Epithelial cell of proximal tubule (primary cell): ENCODE measurements around a stretch of chr2.

GRCh38 chr2:239266382-239266789 is 134.4 kb downstream of the HDAC4 start:
- RAMPAGE, long total RNA, result no peak
- RRBS, result no CpG with 5 or more reads among the region's 5 CpGs

- RAMPAGE, long total RNA, result no peak
- RRBS, result no CpG with 5 or more reads among the region's 16 CpGs
These were observed 127.4 kb downstream of the HDAC4 start for GRCh38 chr2:239273222-239273976.

DNA sequence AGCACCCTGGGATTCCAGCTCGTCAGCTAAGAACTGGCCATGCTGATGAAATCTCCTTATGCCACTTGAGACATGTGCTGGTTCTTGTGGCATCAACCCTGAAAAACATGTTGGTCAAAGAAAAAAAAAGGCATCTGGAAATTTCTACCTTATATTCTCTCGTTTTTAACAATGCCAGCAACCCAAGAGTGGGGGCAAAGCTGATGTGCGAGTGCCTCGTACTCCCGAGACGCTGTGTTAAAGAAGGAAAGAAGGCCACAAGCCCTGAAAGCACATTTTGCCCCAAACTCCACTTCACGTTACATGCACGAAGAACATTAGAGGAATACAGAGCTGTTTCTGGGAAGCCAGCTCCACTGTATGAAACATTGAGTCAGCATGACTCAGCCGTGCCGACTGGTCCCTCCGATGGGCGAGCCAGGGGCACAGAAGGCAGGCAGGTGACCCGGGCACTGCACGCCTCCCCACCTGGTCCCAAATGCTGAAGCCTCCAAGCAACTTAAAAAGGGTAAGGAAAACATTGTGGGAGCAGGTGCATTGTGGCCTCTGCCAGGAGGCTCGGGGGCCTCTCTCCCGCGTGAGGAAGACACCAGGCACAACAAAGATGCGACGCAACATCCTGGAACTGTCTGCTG is 120.6 kb downstream of the HDAC4 start:
- RAMPAGE, long total RNA, result no peak
- RRBS, result no CpG with 5 or more reads among the region's 19 CpGs

DNA sequence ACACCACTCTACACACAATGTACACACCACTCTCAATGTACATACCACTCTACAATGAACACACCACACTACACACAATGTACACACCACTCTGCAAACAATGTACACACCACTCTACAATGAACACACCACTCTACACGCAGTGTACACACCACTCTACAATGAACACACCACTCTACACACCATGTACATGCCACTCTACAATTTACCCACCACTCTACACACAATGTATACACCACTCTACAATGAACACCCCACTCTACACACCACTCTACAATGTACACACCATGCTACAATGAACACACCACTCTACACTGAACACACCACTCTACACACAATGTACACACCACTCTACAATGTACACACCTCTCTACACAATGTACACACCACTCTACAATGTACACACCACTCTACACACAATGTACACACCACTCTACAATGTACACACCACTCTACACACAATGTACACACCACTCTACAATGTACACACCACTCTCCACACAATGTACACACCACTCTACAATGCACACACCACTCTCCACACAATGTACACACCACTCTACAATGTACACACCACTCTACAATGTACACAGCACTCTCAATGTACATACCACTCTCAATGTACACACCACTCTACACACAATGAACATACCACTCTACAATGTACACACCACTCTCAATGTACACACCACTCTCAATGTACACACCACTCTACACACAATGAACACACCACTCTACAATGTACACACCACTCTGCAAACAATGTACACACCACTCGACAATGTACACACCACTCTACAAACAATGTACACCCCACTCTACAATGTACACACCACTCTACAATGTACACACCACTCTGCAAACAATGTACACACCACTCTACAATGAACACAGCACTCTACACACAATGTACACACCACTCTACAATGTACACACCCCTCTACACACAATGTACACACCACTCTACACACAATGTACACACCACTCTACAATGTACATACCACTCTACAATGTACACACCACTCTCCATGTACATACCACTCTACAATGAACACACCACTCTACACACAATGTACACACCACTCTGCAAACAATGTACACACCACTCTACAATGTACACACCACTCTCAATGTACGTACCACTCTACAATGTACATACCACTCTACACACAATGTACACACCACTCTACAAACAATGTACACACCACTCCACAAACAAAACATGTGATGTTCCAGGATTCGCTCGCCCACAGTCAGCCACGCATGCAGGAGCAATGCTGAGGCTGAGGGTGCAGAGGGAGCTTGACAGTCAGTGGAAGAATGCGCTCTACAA is 118.5 kb downstream of the HDAC4 start:
- RAMPAGE, long total RNA, result no peak
- RRBS, result no CpG with 5 or more reads among the region's 7 CpGs

GRCh38 chr2:239291728-239292461 is 108.9 kb downstream of the HDAC4 start:
- RAMPAGE, long total RNA, result no peak
- RRBS, result no CpG with 5 or more reads among the region's 24 CpGs

DNA sequence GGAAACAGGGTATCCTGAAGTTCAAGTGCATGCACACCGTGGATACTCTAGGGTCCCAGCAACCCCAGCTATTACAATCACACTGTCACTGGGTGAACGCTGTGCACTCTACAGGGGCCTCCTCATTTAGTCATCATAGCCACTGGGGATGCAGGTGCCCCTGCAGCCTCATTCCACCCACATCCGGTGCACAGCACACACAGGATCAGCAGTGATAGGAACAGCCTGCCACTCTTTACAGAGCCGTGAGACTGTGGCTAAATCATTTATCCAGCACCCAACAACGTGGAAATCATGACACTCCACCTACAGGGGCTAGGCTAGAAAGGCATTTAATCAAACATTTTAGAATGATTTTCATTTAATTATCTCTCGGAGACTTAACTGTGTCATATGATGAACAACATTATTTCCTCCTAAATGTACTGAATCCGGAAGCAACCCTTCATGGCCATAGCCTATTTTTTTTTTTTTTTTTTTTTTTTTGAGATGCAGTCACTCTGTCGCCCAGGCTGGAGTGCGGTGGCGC is 102.4 kb downstream of the HDAC4 start:
- RAMPAGE, long total RNA, result no peak
- RRBS, result no CpG with 5 or more reads among the region's 10 CpGs

DNA sequence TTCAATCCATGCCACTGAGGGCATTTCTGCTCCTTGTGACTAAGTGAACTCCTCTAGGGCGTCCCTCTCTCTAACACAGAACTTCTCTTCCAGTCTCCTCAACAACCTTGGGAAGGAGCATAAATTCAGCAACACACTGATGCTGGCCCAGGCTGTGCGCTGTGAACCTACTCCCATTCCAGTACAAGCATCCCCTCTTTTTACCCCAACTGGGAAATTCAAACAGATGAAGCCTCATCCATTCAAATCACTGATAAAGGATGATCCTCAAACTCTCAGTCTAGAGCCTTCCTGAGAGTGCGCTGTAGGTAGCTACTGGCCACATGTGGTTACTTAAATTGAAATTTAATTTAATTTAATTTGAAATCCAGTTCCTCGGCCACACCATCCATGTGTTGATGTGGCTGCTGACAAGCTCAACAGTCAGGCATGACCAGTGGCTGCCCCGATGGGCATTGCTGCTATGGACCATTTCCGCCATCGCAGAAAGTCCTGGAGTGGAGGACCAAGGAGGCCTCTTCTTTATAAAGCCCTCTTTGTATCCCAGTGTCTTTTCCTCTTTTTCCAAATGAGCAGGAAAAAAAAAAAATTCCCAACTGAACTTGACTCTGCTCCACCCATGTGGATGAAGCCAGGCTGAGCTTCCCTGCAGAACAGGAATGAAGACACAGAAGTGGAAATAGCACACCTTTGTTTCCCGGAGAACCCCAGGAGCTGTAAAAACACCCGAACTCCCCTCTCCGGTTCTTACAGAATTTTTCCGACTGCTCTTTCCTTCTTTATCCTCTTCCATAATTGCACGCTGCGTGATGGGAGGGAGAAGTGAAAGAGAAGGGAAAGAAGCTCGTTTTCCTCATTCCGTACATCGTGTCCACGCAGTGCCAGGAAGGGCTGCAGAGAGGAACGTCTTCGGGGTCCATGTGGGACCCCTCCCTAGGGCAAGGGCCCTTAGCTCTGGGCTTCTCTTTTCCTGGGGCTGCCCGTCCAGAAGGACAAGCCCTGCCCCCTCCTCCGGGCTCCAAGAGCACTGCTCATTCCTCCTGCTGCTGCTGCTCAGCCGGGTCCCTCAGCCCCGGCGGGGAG is 100.5 kb downstream of the HDAC4 start:
- RAMPAGE, long total RNA, result no peak
- RRBS, result 92% methylated on average over 2 of the region's 24 CpGs

- RAMPAGE, long total RNA, result no peak
- RRBS, result 0% methylated on average over 6 of the region's 24 CpGs
These were observed 81.6 kb downstream of the HDAC4 start for GRCh38 chr2:239318850-239320006.

DNA sequence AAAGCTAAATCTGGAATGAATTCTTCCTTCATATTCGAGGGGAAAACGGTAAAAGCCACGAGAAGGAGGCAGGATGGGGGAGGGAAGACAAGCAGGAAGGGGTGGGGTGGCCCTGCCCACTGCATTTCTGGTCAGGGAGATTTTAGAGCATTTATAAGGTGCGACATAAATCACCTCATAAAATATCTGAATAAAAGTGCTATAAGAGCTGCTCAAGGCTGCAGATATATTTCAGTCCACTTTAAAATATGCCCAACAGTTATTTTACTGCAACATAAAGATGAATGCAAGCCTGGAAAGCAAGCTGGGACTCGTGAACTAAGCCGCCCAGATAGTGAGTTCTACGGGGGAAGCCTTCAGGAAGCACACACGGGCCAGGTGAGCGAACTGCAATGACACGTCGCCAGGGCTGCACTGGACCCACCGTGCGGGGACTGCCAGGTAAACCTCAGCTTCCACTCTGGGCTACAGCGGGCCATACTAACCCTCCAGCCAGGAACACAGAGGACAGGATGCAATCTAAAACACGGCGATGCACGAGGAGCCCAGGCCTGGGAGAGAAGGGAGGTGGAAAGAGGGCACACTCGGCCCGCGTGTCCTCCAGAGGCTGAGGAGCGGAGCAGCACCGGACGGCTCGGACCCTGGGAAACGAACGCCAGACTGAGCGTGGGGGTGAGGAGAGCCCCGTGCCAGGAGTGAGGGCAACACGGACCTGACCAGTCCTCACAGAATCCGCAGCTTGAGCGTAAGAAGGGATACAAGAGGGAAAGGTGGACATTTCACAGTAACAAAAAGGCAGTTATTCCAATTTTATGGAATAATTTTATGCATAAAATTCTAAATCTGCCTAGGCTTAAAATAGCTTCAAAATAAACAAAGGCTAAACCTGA is 69.3 kb downstream of the HDAC4 start:
- RAMPAGE, long total RNA, result no peak
- RRBS, result no CpG with 5 or more reads among the region's 31 CpGs

- RAMPAGE, long total RNA, result no peak
- RRBS, result no CpG with 5 or more reads among the region's 4 CpGs
These were observed 237.1 kb upstream of the HDAC4 start for GRCh38 chr2:239637911-239638351.

DNA sequence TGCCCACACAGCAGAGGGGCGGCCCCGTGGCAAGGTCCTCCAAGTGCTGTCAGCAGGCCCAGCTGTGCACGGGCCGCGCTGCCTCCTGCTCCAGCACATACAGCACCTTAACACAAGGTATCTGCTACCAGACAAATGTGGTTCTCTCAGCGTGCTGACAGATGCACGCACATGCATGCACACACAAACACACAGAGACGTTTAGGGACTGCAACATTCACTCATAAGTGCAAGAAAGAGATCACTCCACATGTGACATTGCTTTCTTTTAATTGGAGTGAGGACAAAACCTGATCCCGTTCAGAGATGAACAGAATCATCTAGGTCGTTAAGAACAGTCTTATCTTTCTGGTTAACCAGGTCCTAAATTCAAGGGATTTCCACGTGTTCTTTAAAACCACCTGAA is 5.5 kb downstream of the COPS9 start:
- RAMPAGE, long total RNA, result no peak
- RRBS, result no CpG with 5 or more reads among the region's 11 CpGs

DNA sequence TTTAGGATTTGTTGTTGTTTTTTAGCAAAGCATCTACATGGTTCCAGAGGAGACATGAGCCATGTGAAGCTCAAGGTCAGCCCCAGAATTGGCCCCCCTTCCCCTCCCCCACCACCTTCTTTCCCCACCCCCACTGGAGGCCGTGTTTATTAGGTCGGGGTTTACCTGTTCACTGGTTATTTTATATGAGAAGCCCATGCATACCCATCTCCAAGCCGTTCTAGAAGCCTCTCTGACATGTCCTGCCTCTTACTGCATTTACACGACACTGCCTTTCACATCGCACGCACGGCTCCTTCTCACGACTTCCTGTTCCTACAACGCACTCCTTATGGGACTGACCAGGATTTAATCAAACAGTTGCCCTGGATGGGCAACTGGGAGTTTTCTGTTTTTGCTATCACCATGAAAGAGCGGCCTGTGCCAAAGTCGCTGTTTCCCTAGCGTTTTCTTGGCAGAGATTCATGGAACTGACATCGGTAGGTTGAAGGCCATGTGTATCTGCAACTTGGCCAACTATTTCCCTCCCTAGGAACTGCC is 97.0 kb upstream of the OTOS start:
- RAMPAGE, long total RNA, result no peak
- RRBS, result no CpG with 5 or more reads among the region's 13 CpGs

DNA sequence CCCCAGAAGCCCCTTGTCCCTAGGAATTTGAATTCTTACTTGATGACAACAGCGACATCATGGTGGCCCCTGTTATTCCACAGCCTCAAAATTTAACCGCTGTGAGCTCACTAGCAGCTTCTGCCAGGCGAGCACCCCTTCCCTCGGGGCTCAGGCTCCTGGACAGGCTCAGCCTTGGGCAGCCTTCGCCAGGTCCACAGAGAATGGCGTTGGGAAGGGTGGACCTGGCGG is 914 bp upstream of the RNPEPL1 start:
- RAMPAGE, long total RNA, result no peak
- RRBS, result no CpG with 5 or more reads among the region's 7 CpGs

DNA sequence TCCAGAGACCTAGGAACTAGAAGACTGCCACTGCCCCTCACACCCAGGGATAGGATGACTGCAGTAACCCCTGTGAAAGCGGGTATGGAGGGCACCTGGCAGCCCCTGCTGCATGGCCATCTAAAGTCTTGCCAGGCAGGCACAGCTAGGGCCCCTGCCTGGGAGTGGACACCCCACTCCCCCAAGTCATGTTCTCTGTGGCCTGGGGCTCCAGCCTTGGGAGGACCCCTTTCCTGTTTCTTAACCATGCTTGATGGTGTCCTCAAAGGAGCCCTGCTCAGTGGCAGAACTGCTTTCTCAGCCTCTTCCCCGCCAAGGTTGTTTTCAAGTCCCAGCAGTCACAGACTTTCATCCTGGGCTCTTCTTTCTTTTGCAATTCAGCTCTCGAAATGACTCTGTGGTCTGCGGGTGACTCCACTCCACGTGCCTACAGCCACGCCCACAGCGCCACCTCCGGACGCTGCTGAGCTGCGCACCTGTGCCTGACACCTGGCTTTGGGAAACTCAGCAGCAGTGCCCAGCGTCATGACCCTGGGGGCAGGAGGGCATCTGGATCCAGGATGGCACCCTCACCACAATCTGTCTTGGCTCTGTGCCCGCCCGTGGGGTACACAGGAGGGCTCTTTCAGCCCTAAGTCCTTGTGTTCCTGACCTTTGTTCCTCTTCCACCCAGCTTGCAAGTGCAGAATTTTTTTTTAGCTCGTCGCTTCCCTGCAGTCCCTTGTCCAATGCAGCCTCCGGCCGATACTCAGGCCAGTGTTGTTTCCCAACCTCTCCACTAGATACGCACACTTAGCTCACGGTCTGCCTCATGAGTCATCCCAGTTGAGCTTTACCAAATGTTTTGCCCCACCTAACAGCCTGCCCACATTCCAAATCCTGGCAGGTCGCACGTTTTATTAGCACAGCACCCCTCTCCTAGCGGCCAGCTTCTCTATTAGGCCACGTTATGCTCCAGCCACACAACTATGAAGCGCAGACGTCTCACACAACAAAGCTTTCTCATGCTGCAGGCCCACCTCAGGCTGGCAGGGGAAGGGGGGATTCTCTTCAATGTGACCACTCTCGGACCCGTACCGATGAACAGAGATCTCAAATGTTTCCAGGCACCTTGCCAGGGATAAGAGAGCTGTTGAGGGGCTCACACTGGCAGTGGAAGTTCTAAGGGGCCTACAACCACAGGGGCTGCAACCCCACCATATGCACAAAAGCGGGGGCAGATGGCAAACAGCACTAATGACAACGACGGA is 6.6 kb upstream of the CAPN10 start:
- RAMPAGE, long total RNA, result no peak
- RRBS, result no CpG with 5 or more reads among the region's 31 CpGs

DNA sequence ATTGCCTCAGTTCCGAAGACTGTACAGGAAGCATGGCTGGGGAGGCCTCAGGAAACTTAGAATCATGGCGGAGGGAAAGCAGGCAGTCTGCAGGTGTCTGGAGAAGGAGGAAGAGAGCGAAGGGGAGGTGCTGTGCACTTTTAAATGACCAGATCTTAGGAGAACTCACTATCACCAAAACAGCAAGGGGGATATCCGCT is 13.5 kb downstream of the CAPN10 start:
- RAMPAGE, long total RNA, result no peak
- RRBS, result no CpG with 5 or more reads among the region's 4 CpGs

- RAMPAGE, long total RNA, result no peak
- RRBS, result no CpG with 5 or more reads among the region's 6 CpGs
These were observed 13.8 kb downstream of the AQP12A start for GRCh38 chr2:240705407-240705847.

DNA sequence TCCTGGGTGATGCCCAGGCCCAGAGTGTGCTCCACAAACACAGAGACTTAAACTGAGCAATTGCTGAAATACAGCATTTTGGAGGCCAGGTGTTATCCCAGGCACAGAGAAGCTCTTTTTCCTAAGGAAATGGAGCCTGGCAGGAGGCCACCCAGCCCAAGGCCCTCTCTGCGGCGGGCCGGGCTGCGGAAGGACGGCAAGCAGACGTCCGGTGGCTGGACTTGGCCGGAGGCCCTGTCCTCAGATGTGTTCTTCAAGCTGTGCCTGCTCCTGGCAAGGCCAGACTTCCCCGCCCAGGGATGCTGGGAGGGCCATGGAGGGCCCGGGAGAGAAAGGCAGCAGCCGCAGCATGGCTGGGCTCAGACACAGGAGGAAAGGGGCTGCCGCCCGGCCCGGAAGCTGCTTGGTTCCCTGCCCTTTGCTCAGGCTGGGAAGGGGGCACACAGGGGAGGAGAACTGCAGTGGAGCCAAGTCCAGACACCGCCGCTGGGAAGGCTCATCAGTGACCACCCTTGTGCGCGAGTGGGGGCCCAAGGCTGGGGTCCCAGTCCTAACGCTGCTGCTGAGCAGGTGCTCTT is 7.6 kb downstream of the CROCC2 start:
- RAMPAGE, long total RNA, result no peak
- RRBS, result 65% methylated on average over 6 of the region's 19 CpGs

GRCh38 chr2:240968812-240969515 is 29.5 kb upstream of the SNED1 start:
- RAMPAGE, long total RNA, result no peak
- RRBS, result 44% methylated on average over 2 of the region's 11 CpGs

DNA sequence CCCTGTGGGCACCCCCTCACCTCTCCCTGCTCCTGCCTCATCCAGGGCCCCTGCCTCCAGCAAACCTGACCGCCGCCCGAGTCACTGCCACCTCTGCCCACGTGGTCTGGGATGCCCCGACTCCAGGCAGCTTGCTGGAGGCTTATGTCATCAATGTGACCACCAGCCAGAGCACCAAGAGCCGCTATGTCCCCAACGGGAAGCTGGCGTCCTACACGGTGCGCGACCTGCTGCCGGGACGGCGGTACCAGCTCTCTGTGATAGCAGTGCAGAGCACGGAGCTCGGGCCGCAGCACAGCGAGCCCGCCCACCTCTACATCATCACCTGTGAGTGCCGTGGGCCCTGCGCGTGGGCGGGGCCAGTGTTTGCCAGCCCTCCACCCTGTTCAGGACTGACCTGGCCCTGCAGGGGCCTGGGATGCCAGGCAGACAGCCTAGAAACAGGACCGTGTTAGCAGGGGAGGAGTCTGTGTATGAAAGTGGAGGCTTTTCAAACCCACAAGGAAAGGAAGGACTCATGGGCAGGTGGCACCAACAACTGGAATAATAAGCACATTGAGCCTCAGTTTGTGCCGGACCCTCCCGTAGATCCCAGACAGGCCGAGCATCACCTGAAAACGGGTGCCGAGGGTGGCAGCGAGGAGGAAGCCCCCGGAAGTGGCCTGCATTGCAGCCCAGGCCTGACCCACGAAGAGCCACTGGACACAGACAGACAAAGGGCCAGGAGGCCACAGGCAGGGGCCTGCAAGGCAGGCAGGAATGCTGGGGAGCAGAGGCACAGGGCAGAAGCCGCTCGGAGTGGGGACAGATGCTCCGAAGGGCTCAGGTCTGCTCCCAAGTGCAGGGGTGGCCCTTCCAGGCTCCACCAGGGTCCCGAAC is 32.0 kb downstream of the MTERF4 start:
- RAMPAGE, long total RNA, result no peak
- RRBS, result 86% methylated on average over 7 of the region's 36 CpGs

GRCh38 chr2:241084652-241085296 is 17.3 kb downstream of the MTERF4 start:
- RAMPAGE, long total RNA, result no peak
- RRBS, result no CpG with 5 or more reads among the region's 5 CpGs